Right common carotid artery plus branches (tissue), 1 donor: Measurements from ENCODE around the gene CDK1.

GRCh38 chr10:51110867-51111491, 36.7 kb downstream of the PRKG1 start:
- PRO-cap: no peak

DNA sequence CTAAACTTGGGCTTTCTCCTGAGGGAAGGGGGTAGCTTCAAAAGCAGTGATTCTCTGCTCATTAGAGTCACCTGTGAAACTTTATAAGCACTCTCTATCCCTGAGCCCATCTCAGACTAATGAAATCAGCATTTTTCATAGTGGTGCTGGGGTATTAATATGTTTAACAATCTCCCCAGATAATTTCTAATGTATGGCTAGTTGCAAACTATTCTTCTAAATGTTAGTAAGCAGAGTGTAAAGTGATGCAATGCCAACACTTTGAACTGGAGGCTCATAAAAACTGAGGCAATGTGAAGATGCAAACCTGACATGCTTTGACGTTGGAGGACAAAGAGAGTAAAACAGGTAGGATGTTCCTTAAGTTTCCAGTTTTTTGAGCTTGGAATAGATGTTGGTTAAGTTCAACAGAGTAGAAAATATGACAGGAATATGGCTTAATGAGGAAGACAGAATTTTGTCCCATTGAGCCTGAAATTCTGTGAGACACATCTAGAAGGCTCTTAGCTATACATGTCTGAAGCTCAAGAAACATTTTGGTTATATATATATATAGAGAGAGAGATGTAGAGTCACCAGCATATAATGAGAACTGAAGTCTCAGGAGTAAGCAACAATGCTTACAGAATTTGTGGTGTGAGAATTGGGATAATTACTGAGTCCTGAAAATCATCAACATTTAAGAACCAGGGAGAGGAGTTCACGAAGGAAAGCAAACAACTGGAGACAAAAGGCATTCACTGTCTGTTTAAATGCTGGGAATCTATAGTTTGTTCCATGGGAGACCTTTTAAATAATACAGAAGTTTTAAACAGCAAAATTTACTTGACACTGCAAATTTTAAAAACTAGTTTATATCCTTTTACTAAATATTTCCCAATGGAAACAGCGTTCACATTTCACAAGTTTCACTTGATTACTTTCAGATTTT, 207.8 kb downstream of the PRKG1 start:
- PRO-cap: no peak

DNA sequence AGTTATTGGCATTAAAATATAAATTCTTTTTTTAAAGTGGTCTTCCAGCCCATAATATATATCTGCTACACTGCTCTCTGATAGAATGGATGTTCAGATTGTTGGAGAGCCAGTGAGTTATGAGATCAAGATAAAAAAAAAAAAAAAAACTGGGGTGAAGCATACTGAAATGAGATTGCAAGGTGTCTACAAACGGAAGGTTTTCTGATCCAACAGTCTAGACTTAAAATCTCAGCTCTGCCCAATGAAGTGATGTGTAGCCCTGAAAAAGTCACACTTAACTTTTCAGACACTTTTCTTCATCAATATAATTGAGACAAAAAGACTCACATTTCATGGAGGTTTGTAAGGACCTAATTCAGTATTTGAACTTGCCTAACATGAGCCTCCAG, 52.4 kb downstream of the CSTF2T start:
- PRO-cap: no peak

GRCh38 chr10:51659677-51660379, 39.6 kb downstream of the CSTF2T start:
- PRO-cap: no peak

DNA sequence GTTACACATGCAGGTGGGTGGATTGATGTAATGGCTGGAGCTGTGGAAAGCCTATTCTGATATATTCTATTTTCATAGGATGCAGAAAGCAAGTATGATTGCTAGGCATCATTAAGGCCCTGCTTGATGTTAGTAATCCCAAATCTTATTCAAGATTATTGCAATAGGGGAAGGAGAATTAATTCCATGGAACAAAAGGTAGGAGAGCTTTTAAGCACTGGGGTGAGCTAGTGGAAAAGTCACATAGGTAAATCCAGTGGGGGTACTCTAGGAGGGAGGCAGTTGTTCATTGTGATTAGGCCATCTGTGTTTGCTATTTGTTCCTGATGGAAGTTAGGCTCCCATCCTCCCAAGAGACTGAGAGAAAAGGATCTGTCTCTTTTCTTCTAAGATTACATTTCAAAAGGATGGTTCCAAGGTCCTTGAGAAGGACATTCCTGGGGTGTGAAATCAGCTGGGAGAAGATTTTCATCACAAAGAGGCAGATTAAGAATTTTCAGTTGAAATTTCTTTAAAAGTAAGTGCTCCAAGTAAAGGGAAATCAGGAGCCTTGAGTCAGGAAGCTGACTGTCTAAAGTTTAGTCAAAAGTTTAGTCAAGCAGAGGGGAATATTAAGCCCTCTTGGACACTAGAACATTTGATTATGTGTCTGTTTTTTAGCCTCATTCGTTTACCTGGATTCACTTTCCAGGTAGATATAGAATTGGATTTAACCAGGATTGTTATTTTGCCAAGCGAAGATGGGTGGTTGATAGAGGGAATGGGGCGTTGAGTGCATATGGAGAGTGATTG, 210.8 kb upstream of the CSTF2T start:
- PRO-cap: no peak

- PRO-cap: no peak
These were observed 211.9 kb upstream of the DKK1 start for GRCh38 chr10:52102164-52102544.

GRCh38 chr10:52757699-52758117, 14.9 kb downstream of the MBL2 start:
- PRO-cap: no peak

GRCh38 chr10:52774469-52775216, 2.1 kb upstream of the MBL2 start:
- PRO-cap: no peak

DNA sequence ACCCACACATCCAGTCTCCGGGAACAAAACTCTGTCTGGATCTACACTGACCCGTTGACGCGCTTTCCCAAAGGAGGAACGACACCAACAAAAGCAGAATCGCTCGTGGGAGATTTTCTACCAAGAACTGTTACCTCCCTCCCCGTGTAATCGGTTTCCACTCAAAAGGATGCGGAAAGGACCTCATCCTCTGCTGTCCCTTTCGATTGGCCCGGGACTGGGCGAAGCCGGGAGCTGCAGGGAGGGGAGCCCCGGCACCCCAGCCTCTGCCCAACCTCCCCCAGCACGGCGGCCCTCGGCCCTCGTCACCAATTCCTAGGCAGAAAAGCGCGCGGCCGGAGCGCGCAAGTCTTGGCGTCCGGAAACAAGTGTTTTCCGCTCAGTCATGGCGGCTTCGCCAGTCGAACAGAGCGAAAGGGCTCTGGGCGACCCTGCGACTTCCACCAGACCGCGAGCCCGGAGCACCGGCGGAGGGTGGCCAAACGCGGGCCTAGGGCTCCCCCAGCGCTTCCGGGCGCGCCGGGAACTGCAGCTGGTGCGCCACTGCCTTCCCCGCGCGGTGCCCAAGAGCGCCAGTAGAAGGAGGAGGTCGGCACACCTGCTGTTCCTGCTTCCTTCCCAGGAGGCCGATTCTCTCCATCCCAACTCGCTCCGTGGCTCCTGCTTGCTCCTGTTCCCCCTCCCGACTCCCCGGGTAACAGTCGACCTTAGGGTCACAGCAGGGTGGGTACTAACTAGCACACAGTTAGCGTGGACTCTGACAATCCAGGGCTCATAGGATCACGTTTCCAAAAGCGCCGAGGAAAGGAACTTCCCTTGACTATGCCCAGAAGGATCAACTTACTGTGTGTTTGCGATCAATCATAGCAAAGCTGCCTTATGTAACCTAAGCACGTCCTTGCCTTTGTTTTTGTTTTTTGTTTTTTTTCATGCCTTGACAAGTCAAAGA, 729.9 kb downstream of the ZWINT start:
- PRO-cap: no peak

DNA sequence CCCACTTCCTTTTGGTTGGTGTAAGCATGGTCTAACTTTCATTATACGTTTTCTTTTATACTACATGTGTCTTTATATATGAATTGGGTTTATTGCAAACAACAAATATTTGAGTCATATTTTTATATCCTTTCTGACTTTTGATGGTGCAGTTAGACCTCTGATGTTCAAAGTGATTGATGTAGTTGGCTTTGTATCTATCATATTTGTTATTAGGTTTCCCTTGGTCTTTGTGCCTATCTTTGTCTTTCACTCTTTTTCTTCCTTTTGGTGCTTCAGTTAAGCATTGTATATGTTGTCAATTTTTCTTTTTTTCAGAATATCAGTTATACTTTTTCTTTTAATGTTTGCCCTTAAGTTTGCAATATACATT, 705.8 kb upstream of the ZWINT start:
- PRO-cap: no peak

- PRO-cap: no peak
These were observed 208.9 kb upstream of the PHYHIPL start for GRCh38 chr10:58967536-58967945.

GRCh38 chr10:59037437-59037869, 139.0 kb upstream of the PHYHIPL start:
- PRO-cap: no peak

- PRO-cap: no peak
These were observed 48.2 kb upstream of the MRLN start for GRCh38 chr10:59801297-59801932.

- PRO-cap: no peak
These were observed 24.6 kb downstream of the CCDC6 start for GRCh38 chr10:59881861-59882147.

DNA sequence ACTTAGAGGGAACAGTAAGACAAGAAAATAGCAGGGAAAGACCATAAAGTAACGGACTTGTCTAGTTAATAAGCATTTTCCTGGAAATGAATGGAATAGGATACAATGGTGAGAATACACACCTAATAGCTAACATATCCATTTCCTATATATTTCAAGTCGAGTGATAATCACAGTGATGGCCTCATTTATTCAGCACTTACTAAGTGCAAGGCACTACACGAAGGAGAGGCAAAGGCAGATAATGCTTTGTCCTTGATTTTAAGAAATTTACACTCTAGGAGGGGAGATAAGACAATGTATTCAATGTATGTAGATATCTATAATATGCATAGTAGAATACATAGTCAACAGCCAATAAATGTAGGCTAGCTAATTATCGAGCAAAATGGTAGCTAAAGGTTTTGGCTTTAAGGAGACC, 39.8 kb downstream of the ANK3 start:
- PRO-cap: unidirectional peak, plus-strand start at position 219 of the sequence

DNA sequence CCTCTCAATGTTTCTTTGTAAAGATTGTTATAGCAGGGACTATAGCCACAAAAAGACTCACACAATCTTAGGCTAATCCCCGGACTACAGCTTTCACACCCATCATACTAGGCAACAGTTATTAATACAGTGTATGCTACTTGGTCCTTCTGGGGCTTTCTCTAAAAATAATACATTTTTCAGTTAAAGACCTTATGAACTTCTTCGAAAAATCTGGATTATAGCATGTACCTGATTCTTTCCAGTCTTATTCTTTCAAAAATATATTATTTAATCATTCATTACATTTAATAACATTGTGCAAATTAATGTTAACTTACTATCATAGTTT, 184.1 kb upstream of the CDK1 start:
- PRO-cap: no peak

- PRO-cap: no peak
These were observed at the start of gene CDK1 for GRCh38 chr10:60778042-60779315. Gene CDK1, plus strand, starts transcription at chr10:60778478.

- PRO-cap: no peak
These were observed 20.4 kb upstream of the RHOBTB1 start for GRCh38 chr10:60964459-60964759.

GRCh38 chr10:60998784-60999332, 54.9 kb upstream of the RHOBTB1 start:
- PRO-cap: no peak

DNA sequence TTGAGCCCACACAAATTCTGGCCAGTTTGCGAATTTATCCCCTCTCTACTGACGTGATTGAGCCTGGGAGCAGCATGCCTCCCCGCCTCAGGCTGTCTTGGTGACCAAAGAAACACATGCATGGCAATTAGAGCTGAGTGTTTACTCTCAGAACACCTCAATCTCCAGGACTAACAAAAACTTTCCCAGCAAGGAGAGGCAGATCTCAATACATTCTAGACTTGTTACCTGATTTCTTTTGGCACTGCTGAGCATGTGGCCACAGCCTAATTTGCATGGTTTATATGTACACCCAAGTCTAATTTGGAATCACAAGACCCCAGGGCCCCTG, 122.5 kb downstream of the TMEM26 start:
- PRO-cap: no peak